Caco-2 (cell line): ENCODE results near the gene RTF2.

DNA sequence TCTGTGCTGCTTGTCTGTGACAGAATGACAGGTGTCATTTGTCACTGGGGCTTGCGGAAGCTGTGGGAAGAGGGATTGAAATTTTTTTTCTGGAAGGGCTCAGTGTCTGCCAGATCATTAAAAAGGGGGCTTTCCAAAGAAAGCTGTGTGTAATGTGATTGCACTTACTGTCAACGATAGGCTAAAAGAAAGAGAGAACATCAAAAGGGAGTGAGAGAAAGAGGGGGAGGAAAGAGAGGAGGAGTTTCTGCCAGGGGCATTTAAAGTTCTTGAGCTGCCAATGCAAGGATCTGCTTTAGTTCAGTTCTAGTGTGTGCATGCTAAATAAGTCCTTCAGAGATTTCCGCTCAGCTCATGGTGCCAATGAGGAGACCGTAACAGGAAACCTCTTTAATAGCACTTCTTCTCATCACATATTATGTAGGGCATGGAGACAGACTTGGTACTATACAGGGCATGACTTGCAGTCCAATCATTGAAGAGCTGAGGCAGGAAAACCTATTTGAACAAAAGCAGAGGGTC is 177.1 kb downstream of the TSHZ2 start:
- PRO-cap, result no peak
- RRBS, result no CpG with 5 or more reads among the region's 4 CpGs

- PRO-cap, result no peak
- RRBS, result 81% methylated on average over 2 of the region's 6 CpGs
Observed at GRCh38 chr20:53157835-53158291, 185.7 kb downstream of the TSHZ2 start.

DNA sequence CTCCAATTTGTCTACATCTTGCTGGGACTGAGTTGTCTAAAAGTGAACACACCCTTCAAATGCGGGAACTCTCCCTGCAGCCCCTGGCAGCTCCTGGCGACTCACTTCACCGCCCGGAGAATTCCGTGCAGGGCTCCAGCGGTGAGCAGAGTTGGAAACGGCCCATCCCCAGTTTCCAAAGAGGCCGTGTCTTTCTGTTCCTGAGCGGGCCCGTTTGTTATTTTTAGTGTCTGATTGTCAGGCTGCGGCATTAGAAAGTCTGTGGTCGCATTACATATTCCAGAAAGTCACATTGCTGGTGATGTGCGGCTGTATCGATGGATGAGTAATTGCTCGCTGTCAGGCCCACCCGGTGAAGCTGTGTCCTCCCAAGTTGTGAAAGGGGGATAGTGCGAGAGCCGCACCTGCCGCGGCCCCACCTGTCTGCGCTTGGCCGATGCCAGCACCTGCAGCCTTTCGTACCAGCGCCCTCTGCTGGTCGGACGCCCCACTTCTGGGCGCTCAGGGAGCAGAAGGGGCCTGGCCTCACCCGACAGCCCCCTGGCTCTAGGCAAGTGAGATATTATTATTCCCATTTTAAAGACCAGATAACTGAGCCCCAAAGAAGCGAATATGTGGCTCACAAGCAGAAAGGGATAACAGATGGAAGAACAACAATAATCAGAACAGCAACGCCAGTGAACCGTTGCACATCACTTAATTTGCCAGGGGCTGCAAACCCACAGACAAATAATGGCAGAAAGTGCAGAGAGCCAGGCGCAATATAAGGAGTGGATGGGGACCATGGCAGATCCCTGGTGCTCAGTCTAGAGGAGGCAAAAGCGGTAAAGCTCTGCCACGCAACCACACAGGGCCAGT is 244.9 kb downstream of the TSHZ2 start:
- PRO-cap, result no peak
- RRBS, result no CpG with 5 or more reads among the region's 34 CpGs

DNA sequence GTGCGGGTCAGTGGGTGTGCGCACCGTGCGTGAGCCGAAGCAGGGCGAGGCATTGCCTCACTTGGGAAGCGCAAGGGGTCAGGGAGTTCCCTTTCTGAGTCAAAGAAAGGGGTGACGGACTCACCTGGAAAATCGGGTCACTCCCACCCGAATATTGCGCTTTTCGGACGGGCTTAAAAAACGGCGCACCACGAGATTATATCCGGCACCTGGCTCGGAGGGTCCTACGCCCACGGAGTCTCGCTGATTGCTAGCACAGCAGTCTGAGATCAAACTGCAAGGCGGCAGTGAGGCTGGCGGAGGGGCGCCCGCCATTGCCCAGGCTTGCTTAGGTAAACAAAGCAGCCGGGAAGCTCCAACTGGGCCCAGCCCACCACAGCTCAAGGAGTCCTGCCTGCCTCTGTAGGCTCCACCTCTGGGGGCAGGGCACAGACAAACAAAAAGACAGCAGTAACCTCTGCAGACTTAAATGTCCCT is 89.6 kb downstream of the ZNF217 start:
- PRO-cap, result no peak
- RRBS, result no CpG with 5 or more reads among the region's 26 CpGs

DNA sequence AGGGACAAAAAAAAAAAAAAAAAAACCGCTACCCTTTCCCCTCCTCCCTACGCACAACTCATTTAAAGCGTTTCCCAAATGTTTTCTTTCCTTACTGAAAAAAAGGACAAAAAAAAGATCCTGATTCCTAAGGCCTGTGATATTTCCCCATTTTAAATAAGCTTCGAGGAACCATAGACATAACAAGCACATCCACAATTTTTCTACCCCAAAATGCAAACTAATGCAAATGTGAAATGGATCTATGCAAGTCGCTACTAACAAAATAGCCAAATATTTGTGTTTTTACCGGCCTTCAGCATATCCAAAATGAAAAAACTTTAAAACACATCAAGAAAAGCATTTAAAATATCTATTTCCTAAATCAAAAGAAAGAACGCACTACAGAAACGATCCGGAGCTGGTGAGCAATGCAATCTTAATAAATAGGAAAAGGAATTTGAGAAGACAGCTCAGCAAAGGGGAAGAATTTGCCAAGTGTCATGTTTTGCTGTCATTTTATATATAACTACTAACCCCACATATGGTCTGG is 1.5 kb upstream of the ZNF217 start:
- PRO-cap, result no peak
- RRBS, result 13% methylated on average over 1 of the region's 9 CpGs

DNA sequence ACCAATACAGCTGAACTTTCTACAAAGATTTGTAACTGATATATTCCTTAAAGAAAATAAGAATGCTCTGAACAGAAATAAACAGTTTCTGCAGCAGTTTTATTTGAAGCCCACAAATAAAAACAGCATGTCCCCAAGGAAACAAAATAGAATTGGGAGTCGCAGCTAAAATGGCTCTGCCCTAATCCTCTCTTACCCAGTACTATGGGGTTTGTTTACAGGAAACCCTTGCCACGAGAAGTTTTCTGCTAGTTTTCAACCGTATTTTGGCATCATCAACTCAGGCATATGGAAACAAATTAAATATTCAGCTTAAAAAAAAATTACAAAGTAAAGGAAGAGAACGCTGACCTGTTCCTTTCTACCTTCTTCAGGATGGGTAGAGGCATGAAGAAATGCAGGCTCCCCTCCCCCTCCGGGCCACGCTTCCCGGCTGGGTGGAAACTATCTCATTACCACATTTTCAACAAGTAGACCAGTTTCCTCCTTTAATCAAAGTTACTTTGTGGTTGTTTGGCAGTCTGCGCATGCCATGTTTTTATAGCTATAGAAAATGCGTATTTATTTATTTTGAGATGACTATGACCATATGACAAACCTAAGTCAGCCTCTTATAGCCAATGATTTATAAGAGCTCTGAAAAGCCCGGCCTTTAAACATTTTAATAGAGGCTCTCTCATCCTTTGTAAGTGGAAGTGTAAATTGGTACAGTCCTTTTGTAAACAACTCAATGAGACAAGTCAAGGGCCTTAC is 15.9 kb upstream of the ZNF217 start:
- PRO-cap, result no peak
- RRBS, result no CpG with 5 or more reads among the region's 10 CpGs

DNA sequence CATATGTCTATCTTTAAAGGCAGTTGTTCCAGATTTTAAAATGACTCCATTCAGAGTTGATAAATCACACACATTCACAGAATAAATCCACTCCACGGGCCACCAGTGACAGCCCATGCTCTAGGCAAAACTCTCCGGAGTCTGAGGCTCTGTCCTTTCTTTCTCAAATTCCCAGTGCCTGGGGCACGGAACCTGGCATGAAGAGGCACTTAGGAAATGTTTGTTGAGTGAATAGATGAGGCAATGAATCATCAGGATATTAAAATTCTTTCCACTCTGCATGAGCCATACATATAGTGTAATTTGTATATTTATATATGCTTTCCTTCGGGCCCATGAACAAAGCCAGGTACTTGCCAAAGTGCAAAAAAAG is 212.1 kb upstream of the ZNF217 start:
- PRO-cap, result no peak
- RRBS, result no CpG with 5 or more reads among the region's 4 CpGs

DNA sequence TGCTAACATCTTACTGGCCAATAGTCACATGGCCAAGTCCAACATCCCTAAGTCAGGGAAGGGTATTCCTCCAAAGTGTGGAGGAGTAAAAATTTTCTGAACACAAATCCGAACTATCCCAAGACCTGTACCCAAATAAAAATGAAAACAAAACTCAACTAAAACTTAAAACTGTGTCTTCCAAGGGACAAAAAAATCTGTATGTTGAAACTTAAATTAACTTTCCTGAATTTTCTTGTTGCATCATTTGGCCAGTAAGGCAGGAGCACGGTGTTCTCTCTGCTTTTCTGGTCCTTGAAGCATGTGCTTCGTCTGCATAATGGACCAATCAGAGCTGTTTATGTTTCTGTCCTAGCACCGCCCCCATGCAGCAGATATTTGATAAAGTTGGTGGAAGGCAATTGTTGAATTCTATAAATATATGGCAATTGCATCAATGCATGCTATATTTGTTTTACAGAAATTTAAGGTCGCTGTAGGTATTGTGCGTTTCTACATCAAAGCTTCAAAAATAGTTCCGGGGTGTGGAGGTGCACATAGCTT is 206.5 kb downstream of the BCAS1 start:
- PRO-cap, result no peak
- RRBS, result 65% methylated on average over 1 of the region's 7 CpGs

- PRO-cap, result no peak
- RRBS, result no CpG with 5 or more reads among the region's 2 CpGs
Observed at GRCh38 chr20:53884723-53884967, 185.7 kb downstream of the BCAS1 start.

- PRO-cap, result no peak
- RRBS, result no CpG with 5 or more reads among the region's 8 CpGs
Observed at GRCh38 chr20:53884968-53885428, 185.4 kb downstream of the BCAS1 start.

GRCh38 chr20:53901029-53901597 is 169.3 kb downstream of the BCAS1 start:
- PRO-cap, result no peak
- RRBS, result no CpG with 5 or more reads among the region's 7 CpGs

DNA sequence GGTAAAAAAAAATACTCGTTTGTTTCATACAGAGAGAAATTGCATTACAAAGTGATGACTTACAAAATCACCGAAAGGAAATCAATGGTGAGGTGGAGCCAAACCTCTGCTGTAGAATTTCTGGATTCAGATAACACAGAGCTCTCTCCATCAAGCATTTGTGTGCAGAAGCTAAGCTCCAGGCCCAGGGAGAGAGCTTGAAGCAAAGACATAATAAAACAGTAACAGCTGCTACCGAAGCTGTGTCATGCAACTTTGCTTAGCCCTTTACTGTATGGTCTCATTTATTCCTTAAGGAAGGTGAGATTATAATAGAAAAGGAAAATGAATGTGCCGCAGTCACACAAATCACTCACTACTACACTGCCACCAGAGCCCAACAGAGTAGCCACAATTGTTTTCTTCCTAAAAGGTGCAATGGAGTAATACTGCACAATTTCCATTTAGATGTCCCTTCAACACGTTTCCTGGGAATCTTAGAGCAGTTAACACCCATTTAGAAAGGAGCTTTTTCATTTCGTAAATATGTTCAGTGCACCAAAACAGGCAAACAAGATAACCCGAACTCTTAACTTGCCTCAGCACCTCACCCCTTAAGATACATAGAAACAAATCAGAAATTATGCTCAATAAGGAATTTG is 155.7 kb downstream of the BCAS1 start:
- PRO-cap, result no peak
- RRBS, result no CpG with 5 or more reads among the region's 7 CpGs

GRCh38 chr20:53916906-53918155 is 153.1 kb downstream of the BCAS1 start:
- PRO-cap, result no peak
- RRBS, result no CpG with 5 or more reads among the region's 14 CpGs

GRCh38 chr20:53939342-53939868 is 131.0 kb downstream of the BCAS1 start:
- PRO-cap, result no peak
- RRBS, result no CpG with 5 or more reads among the region's 5 CpGs

DNA sequence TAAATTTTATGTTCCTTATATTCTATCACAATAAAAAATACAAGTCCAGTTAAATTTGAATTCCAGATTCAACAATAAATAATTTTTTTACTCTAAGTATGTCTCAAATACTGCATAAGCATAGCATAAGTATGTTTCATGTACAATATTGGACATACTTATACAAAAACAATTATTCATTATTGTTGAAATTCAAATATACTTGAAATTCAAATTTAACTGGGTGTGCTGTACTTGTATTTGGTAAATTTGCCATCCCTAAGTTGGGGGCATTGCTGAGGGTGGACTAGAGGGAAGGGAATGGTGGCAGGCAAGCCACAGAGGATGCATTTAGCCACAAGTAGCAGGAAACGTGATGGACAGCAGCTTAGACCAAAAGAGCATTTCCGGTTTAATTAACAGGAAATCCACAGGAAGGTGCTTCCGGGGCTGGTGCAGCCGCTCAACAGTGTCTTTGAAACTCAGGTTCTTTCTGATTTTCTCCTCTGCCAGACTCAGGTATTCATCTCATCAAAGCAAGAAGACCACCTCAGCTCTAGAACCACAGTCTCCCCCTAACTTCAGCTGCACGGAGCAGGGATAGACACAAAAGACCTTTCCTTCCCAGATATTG is 7.8 kb upstream of the BCAS1 start:
- PRO-cap, result no peak
- RRBS, result 75% methylated on average over 2 of the region's 5 CpGs

DNA sequence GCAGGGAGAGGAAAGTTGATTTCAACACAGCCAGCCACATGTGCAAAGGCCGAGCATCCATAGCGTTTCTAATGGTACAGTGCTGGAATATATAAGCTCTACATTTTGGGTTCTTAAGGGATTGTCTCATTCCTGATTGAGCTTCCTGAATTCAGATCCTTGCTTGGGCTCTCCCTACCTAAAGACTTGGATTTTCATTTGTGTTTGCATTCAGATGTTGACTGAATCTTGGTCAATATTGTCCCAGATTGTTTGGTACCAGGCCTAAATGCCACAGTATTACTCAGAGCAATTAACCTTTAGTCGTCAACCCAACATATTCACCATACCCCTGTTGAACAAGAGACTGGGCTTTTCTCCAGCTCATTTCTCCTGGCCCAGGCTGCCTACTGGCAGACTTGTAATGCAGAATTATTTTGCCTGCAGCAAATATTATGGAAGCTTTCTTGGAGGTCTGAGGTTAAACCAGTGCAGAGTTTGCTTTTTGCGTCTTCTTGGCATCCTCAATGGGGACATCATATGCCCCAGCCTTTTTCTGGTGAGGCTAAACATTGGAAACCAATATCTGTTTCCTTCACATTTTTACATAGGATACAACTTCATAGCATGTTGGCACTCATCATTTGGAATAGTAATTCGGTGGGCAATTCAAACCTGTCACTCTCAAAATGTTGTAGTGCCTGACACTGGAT is 14.6 kb upstream of the BCAS1 start:
- PRO-cap, result no peak
- RRBS, result no CpG with 5 or more reads among the region's 5 CpGs

DNA sequence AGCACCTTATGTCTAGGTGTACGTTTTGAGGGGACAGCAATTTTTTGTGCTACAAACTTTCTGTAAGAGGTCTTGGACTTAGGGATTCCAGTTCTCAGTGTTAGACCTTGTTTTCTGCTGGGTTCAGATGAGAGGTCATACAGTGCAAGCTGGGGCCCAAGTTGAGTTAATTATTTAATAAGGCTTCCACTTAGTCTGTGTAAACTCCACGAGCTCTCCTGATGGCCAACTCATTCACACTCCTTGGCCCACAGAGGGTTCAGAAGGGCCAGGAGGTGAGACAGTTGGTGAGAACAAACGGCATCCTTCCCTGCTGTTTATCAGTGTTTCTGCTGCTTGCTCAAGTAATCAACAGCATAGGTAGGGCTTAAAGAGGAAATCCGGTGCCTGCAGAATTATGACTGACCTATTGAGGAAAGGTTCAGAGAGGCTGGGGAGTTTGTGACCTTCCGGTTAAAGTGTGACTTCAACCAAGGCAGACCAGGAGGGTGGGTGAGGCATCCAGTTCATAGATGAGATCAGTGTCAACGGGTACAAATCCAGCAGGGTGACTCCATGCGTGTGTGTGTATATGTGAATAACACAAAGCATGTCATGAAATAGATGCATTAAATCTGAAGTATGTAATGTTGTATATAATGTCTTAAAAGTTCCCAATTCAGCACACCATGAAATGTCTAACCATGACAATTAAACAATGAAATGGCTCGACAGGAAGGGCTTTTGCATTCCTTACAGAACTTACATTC is 37.3 kb upstream of the BCAS1 start:
- PRO-cap, result no peak
- RRBS, result 87% methylated on average over 2 of the region's 8 CpGs

GRCh38 chr20:54350397-54350625 is 125.1 kb upstream of the DOK5 start:
- PRO-cap, result no peak
- RRBS, result no CpG with 5 or more reads among the region's 2 CpGs

DNA sequence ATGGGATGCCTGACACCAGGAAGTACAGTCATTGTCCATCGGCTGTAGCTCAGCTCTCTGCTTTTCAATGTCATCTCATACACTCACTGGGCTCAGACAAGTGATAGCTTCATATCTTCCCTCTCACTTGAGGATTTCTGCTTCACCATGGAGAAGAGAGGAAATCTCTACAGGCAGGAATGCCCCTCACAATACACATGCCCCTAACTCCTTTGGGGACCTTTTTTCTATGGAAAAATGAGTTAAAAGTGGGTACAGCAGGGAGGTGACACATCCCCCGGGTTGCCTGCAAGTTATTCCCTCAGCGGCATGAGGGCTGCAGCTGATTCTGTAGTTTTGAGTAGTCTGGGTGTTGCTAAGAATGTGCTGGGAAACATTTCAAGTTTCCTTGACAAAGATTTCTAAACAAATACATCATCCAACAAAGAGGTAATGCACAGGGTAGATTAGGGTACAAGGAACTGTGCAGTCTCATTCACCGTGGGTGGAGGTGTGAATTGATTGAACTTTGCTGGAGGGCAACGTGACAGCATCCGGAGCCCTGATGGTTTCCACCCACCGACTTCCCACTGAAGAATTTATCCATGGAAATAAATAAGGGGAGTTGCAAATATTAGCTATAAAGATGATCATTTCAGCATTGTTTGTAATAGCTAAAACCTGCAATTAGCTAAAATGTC is 21.7 kb downstream of the CASS4 start:
- PRO-cap, result no peak
- RRBS, result no CpG with 5 or more reads among the region's 7 CpGs

DNA sequence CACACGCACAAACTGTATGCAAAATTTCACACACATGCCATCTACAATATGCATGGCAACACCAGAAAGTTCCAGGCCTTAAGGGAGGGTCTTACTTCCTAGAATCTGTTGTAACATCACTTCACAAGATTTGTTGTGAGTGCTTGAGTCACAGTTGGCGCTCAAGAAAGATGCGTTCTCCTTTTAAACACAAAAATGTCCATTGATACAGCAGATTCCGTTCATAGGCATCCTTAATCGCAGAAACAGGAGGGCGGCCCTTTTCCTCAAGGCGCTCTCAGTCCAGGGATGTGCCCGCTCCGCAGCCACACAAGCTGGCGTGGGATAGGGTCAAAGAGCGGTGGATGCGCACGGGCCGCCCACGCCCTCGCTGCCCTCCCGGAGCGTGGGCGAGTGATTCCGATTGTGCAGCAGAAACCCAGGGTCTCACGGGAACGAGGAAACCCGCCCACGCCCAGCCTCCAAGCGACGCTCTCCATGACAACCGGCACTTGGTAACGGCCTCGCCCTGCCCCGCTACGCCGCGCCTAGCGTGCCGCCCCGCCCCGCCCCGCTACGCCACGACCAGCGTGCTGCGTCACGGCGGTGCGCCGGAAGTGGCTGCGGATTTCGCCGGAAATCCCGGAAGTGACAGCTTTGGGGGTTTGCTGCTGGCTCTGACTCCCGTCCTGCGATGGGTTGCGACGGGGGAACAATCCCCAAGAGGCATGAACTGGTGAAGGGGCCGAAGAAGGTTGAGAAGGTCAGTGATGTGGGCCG is at the start of gene RTF2:
Gene RTF2 (plus strand): TSS at position 603 of the 759 bp plus-strand sequence.
- PRO-cap, result bidirectional peak, plus-strand start at position 633 of the sequence, minus-strand start at position 428 of the sequence
- RRBS, result 3% methylated on average over 20 of the region's 56 CpGs